Mucosa of descending colon (tissue), 1 donor: ENCODE data around the genes SETSIP and C1orf146.

- PRO-cap, result no peak
Measured at GRCh38 chr1:90950996-90951875, 70.6 kb downstream of the ZNF644 start.

- PRO-cap, result no peak
Measured at GRCh38 chr1:91014455-91015493, 7.1 kb downstream of the ZNF644 start.

GRCh38 chr1:91712970-91714170, 172.6 kb downstream of the TGFBR3 start:
- PRO-cap, result no peak

DNA sequence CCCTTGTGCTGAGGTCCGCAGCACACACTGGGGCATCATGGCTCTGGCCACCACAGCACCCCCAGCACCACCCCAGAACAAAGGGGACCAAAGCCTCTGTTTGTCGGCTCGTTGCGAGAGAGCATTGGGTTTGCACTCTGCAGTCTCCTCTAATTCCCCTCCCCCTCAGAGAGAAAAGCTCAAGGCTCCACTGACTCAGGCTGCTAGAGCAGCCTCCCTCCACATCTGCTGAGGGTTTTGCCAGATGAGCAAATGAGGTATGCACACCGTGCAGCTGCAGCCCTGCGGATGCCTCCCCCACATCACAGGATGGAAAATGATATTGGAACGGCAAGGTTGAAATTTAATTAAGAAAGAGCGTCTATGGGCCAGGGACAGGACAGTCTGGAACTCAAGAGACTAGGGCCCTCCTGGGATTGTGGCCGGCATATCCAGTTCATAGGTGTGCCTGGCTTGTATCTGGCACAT, 154.6 kb downstream of the TGFBR3 start:
- PRO-cap, result no peak

DNA sequence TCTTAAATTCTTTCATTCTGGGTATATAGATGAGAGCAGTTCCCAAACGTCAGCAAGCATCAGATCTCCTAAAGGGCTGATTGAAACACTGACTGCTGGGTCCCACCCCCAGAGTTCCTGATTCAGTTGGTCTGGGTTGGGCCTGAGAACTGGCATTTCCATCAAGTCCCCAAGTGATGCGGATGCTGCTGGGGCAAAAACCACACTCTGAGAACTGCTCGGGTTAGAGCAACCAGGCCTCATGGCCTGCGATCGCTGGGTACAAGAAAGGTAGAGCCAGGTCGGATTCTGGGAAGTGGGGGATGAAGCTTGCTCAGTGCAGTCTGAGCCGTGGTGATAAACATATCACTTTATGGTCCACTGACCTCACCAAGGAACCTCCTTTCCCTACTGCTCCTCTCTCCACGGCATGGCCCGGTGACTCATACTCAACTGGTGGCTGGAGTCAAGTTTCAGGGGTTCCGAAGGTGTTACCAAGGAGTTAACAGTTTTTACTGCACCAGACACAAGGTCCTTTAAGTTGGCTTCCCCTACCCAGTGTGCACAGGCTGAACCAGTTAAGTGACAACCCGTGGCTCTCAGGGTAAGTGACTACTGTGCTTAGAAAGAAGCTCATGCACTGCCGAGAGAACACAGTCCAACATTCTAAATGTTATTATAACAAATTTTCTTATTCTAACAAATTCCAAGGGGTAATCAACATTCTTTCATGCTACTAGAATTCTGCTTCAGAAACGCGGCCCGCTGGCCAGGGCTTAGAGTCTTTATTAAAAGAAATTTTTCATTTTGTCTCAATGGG, 153.5 kb downstream of the TGFBR3 start:
- PRO-cap, result no peak

DNA sequence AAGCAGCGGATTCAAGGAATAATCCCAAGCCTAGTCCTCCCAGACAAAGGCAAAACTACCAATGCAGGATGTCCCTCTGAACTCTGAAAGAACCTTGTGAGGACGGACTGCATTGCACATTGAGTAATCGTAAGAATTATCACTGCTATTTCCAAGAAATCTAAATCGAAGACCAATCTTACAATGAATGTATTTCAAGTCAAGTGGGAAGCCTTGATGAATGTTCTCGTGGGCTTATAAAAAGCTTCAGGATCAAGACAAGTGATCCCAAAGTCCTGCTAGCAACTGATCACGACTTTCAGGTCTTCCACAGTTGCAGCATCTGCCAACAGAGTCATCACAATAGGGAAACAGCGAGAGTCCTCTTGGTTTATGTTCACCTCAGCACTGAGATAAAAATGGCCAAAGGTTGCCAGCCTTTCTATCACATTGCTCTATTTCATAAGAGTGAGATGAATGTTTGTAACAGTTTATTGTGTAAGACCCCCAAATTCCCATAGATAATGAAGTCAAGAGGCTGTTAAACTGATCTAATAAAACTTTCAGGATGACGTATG, 150.8 kb downstream of the TGFBR3 start:
- PRO-cap, result no peak

DNA sequence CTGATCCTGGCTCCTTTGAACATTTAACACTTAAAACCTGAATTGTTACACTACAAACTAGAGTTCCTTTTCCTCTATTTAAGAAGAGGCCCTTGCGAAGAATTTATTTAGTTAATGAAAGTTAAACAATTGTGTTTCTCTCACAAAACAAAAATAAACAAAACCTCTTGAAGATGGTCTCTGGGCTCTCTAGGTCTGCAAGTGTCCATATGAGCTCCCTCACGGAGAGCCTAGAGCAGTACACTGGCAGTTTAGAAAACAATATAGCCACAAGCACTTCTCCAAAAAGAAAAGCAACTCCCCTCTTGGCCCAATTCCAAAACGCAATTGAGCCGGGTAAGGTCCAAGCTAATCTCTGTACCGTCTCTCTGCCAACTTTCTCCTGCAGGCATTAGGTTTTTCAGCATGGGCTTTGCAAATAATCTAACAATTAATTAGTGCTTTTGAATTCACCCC, 40.1 kb downstream of the TGFBR3 start:
- PRO-cap, result no peak

- PRO-cap, result no peak
Measured at GRCh38 chr1:91846403-91847276, 39.3 kb downstream of the TGFBR3 start.

DNA sequence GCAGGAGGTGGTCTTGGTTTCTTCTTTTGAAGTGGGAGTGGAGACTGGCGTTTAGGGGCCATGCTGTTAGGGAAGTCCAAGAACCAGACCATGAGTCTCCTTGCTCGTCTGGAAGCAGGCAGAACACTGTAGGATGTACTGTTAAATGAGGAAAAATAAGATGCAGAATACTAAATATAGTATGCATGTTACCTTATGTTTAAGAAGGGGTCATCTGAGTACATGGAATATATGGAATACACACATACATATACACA, at the start of gene SETSIP:
Gene SETSIP (minus strand): TSS at position 62 of the 257 bp plus-strand sequence.
- PRO-cap, result no peak

GRCh38 chr1:92217658-92218041, at the start of gene C1orf146:
C1orf146 (plus strand) TSS chr1:92217915.
- PRO-cap, result no peak

DNA sequence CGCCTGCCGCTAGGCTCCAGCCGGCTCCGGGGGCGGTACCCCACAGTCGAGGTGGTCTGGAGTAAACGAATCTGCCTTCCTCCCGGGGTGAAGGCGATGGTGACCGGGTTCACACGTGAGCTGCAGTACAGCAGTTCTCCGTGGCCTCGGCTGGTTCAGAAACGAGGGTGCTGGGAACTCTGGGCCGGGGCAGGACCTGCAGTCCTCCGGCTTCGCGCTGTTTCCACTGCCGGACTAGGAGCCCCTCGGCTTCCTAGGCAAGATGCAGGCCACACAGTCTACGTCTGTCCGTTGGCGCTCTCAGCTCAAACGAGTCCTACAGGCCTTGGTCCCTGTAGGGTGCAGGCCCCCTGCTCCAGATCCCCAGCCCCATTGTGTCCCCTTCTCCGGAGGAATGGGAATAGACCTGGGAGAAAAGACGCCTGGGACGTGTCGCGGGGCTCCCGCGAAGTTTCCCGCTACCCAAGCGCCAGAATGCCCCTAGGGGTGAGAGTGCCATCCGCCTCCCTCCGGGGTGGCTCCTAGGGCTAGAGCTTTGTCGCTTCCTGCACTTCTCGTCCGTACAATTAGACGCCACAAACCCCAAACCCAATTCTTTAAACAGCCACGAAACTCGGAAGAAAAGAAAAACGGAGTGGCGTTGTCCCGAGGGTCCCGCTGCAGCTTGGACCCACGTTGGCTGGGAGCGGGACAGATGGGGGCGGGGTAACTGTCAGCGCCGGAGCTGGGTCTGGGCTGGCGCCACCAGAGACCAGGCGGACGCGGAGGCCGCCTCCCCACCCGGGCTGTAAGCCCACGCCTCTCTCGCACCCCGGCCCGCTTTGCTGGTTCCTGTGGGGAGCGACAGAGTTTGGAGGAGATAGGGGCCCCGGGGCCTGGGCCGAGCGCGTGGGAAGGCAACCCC, 1.8 kb downstream of the GFI1 start:
- PRO-cap, result bidirectional peak, plus-strand start at position 45 of the sequence, minus-strand start outside the sequence

DNA sequence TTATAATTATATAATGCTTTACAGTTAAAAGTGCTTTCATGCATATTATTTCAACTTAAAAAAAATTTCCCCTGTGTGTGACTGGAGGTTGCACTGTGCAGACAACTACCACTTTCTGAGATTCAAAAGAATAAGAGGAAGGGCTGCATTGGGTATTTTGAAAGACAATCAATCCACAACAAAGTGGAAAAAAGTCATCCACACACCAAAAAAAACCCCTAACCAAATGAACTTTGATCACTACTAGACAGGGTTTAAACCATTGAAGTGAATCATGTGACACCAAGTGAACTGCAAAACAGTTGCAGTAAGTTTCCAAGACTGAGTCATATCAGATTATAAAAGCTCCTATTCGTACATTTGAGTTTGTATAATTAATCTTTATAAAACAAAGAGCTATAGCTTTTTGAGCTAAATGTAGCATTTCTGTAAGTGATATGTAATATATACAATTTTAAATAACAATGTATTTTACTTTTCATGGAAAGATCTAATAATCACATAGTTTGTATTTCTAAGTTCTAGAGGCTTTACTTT, 50.3 kb upstream of the GFI1 start:
- PRO-cap, result no peak

GRCh38 chr1:92645777-92646209, 139.1 kb downstream of the EVI5 start:
- PRO-cap, result no peak

- PRO-cap, result no peak
Measured at GRCh38 chr1:92715375-92715931, 69.5 kb downstream of the EVI5 start.

GRCh38 chr1:92755307-92756210, 29.3 kb downstream of the EVI5 start:
- PRO-cap, result no peak

DNA sequence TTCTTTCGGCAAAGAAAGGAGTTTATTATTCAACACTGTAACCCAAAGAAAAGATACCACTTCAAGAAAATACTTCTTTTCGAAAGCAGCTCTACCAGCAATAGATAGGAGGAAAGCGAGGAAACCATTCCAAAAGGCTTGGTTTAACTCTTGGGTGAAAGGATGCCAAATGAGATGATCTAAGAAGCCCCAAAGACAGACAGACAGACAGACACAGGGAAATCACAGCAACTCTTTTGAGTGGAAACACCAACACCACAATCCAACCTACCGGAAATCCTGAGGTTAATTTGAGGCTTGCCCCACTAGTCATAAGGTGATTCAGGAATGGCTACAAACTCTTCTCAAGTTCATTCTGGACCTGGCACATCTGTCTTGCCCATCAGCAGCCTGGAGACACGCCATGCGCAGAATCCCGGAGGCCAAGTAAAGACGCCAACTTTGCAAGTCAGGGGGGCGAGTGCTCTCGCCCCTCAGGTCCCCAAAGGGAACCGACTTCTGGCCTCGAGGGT, 869 bp downstream of the EVI5 start:
- PRO-cap, result no peak

GRCh38 chr1:92835625-92836651, 4.1 kb downstream of the RPL5 start:
- PRO-cap, result no peak

- PRO-cap, result no peak
Measured at GRCh38 chr1:92841428-92842357, 9.9 kb downstream of the RPL5 start.

- PRO-cap, result no peak
Measured at GRCh38 chr1:92859253-92859740, 27.5 kb downstream of the RPL5 start.

GRCh38 chr1:93133640-93134480, 46.4 kb downstream of the TMED5 start:
- PRO-cap, result no peak